HEK293 (cell line): ENCODE results near the gene TMEM240.

- PRO-cap, result no peak
- RRBS, 2 experiments, result 75 to 91% methylated on average over 29 of the region's 81 CpGs
These were observed at the start of gene TMEM240 for GRCh38 chr1:1540533-1541374. TSS of gene TMEM240 (minus strand) at chr1:1540624.

DNA sequence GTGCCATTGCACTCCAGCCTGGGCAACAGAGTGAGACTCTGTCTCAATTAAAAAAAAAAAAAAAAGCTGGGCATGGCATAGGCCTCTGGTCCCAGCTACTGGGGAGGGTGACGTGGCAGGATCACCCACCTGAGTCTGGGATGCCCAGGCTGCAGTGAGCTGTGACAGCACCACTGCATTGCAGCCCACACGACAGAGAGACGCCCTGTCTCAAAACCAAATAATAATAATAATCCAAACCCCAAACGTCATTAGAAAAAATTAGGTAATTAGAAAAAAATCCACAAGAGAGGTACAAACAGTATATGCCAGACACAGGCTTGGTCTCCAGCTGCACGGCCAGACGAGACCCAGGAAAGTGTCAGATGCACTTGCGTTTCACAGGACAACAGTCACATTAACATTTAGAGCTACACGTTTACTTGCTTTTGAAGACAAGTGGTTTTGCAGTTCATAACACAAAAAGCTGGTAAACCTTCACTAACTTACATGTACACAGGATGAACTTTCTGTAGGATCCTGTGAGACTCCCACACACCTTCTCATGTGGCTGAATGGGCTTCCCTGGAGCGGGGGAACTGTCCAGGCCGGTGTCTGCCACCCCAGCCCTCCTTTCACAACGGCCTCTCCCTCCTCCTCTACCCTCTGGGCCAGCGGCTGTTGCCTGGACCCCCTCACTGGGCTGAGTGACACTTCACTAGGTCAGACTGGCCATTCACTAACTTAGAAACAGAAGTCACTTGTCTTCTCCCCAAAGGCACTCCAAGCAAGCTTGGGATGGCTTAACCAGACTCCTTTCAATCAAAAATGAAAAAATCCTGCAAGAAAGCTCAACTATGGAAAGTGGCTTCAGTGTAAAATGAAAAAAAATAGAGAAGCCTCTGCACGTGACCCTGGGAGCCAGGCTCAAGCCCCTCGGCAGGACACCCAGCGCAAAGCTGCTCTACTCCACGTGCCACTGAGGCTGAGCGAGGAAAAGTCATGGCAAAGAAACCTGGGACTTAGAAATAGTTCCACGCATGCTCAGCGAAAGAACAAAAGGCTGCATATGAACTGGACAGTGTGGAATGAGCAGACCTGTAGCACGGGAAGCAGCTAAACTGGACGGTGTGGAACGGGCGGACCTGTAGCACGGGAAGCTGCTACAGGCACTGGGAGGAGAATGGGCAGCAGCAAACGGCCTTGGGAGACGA, 16.1 kb downstream of the SSU72 start:
- PRO-cap, result unidirectional peak, minus-strand start at position 547 of the sequence
- RRBS, 2 experiments, result no CpG with 5 or more reads among the region's 26 CpGs

DNA sequence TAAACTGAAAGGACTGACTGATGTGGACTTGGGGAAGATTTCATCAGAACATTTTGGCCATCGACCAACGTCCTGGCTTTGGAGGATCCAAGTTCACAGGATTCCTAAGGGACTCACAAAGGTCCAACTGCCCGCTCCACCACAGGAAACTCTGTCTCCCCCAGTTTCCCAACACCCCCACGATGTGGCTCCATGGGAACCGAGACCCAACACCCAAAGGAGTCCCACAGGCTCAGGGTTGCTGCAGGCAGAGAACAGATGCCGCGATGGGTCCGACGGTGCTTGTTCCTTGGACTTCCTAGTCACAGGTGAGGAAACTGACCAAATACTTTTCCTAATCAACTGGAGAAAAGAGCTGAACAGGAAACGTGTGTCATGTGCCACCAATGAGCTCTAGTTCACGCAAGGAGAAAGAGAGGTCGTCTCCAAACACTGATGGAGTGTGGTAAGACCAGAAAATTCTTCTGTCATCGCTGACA, 9.2 kb downstream of the SSU72 start:
- PRO-cap, result no peak
- RRBS, 2 experiments, result no CpG with 5 or more reads among the region's 13 CpGs

GRCh38 chr1:1599042-1599902, 663 bp downstream of the FNDC10 start:
- PRO-cap, result bidirectional peak, plus-strand start at chr1:1599619, minus-strand start at chr1:1599663
- RRBS, 2 experiments, result 5 to 8% methylated on average over 4 to 11 of the region's 107 CpGs

DNA sequence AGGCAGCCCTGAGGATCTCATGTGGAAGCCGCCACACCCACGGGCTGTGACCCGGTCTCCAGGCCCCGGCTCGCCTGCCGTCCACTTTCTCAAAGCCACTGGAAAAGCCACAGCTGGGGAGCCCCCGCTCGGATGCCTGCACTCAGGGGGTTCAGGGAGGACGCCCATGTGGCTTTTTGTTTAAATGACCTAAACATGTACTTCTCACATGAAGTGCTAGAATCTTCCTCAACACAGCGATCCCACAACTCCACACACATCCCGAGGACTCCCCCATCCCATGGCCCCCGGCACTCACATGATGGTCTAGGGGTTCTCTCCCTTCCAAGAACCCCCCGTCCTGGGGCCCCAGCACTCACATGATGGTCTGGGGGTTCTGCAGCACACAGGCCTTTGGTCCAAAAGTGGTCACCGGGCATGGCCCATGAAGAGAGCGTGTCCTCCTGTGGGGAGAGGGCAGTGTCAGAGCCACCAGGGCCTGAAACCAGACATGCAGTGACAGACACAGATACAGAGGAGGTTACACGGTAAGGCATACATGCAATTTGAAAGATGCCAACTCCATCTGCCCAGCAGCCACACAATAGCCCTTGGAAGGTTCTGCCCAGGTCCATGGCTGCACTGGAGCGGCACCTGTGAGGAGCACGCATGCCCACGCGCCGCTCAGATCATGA, 16.5 kb downstream of the NADK start:
- PRO-cap, result no peak
- RRBS, 2 experiments, result no CpG with 5 or more reads among the region's 21 CpGs

DNA sequence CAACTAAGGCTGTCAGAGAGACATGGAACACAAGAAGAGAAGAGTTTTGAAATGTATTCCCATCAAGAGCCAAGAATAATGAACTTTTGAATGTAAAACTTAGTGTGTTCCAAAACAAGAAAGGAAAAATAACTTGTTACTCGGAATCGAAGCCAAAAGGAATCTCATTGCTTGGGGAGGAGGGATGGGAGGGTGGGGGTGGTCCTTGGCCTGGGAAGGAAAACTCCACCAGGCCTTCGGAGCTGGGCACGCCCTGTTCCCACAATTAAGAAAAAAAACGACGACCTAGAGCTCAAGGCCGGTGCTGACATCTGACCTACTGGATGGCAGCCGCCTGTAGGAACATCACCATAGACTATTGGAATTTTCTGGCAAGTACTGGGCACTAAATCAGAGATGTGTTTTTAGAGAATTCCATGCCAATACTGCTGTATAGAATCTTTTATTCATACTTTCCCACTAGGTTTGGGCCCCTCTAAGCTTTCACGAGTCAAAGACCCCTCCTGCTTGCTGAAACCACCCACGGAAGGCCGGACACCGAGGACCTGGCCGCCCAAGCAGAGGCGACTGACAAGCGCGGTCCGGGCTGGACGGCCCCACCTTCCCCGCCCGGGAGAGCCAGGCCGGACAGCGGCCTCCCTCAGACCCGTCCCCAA, 709 bp downstream of the NADK start:
- PRO-cap, result no peak
- RRBS, 2 experiments, result 2% methylated on average over 7 of the region's 23 CpGs

- PRO-cap, result no peak
- RRBS, 2 experiments, result 95 to 100% methylated on average over 2 to 3 of the region's 16 CpGs
These were observed 1.0 kb downstream of the TMEM52 start for GRCh38 chr1:1917969-1918495.

- PRO-cap, result no peak
- RRBS, 2 experiments, result no CpG with 5 or more reads among the region's 15 CpGs
These were observed 13.2 kb downstream of the CFAP74 start for GRCh38 chr1:1990173-1990956.

DNA sequence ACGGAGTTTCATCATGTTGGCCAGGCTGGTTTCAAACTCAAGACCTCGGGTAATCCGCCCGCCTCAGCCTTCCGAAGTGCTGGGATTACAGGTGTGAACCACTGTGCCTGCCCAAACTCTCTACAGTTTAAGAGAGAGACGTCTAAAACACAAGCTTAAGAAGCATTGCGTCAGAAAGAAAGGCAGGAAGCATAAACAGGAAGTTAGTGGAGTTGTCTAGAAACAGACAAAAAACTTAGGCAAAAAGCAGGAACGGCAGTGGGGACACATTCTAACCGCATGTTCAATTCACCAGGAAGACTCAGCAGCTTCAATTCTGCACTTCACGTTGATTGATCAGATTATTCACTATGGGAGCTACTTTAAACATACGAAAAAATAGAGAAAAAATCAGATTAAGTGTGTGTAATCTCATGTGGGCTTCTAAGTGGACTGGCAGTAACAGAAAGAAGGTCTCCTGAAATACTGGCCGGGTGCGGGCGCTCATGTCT, 7.4 kb downstream of the CFAP74 start:
- PRO-cap, result no peak
- RRBS, 2 experiments, result no CpG with 5 or more reads among the region's 14 CpGs

GRCh38 chr1:2089810-2090435, 39.7 kb downstream of the PRKCZ start:
- PRO-cap, result no peak
- RRBS, 2 experiments, result 73 to 96% methylated on average over 3 of the region's 23 CpGs

DNA sequence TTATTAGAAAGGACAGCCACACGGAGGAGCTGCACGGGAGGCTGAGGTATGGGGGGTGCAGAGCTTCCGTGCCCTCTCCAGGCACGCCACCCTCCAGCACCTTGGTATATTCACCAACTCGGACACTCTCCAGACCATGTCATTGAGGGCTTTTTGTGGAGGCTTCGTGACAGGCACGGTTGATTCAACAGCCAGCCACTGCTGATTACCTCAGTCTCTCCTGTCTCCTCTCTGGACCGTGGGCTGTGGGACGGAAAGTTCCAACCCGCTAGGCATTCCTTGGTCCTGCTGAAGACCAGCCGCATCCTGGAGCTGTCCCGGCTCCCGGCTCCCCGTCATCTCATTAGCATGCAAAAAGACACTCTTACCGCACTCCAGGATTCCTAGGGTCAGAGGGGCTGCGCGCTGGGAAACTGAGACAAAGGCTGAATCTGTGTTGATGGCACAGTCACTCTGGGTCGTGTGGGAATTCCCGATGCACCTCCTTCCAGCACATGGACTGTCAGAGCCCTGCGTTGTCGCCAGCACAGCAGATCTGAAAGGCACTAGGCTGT, 65.6 kb downstream of the PRKCZ start:
- PRO-cap, result no peak
- RRBS, 2 experiments, result 78 to 85% methylated on average over 2 of the region's 21 CpGs

- PRO-cap, result no peak
- RRBS, 2 experiments, result 87 to 90% methylated on average over 11 of the region's 36 CpGs
These were observed 850 bp downstream of the FAAP20 start for GRCh38 chr1:2193611-2194232.

DNA sequence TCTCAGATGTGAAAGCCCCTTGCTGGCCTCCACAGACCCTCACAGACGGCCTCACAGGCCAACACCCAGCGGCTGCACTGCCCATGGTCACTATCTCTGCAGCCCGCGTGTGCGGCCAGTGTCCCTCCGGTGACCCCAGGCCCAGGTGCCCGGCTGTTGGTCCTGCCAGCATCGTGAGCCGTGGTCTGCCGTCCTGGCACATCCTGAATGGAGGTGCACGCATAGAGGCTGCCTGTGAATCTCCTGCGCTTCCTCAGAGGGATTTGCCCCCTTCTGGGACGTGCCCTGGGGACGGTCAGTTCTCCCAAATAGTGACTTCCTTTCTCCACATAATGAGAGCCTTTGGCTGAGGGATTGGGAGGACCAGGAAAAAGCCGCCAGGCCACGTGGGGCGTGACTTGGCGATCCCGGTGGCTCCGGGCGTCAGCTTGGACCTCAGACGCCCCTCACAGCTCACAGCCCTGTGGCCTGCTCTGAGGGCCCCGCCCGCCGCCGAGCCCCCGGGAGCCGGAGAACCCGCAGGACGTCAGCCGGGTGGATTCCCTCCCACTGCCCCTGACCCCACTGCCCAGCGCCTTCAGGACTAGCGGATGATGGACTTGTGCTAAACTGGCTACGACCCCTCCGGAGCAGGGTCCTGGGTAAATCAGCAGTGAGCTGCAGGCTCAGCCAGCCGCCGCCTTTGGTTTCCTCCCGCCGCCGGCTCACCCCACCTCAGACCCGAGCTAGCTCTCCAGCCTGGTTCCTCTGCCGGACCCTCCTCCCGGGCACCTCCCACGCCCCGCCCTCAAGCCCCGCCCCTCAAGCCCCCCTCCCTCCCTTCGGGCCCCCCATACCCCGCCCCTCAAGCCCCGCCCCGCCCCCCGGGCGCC, 9.8 kb upstream of the FAAP20 start:
- PRO-cap, result unidirectional peak, minus-strand start at position 722 of the sequence
- RRBS, 2 experiments, result 3 to 14% methylated on average over 24 of the region's 52 CpGs

DNA sequence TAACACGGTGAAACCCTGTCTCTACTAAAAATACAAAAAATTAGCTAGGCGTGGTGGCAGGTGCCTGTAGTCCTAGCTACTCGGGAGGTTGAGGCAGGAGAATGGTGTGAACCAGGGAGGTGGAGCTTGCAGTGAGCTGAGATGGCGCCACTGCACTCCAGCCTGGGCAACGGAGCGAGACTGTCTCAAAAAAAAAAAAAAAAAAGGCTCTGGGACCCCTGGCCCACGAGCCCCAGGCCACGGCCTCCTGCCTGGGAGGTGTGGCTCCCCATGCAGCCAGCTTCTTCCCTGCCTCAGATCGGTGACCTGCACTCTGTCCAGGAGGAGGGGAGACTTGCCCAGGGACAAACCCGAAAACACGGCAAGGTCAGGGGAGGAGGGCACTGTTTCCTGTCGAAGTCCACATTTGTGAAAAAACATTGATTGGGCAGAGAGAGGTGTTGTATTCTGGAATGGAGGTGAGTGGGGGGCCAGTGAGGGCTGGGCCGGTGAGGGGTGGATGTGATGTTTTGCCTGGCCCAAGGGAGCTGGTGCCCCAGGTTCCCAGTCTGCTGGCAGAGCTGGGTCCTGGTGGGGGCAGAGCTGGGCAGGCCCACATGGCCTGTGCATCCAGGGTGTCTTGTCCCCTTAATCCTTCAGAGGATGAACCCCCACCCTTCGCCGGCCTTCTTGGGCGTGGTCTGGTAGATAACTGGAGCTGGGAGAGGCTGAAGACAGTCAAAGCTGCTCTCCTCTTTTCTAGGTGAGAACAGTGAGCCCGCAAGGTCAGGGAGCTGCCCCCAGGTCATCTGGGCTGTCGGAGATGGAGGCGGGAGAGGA, 12.3 kb upstream of the FAAP20 start:
- PRO-cap, result no peak
- RRBS, 2 experiments, result no CpG with 5 or more reads among the region's 19 CpGs

- PRO-cap, result no peak
- RRBS, 2 experiments, result no CpG with 5 or more reads among the region's 18 CpGs
These were observed 13.4 kb upstream of the SKI start for GRCh38 chr1:2214582-2215170.

- PRO-cap, result bidirectional peak, plus-strand start at chr1:2229179, minus-strand start at chr1:2229193; unidirectional peak, minus-strand start at chr1:2229450
- RRBS, 2 experiments, result under 1 to 1% methylated on average over 37 of the region's 120 CpGs
These were observed 950 bp downstream of the SKI start for GRCh38 chr1:2228720-2229817.

DNA sequence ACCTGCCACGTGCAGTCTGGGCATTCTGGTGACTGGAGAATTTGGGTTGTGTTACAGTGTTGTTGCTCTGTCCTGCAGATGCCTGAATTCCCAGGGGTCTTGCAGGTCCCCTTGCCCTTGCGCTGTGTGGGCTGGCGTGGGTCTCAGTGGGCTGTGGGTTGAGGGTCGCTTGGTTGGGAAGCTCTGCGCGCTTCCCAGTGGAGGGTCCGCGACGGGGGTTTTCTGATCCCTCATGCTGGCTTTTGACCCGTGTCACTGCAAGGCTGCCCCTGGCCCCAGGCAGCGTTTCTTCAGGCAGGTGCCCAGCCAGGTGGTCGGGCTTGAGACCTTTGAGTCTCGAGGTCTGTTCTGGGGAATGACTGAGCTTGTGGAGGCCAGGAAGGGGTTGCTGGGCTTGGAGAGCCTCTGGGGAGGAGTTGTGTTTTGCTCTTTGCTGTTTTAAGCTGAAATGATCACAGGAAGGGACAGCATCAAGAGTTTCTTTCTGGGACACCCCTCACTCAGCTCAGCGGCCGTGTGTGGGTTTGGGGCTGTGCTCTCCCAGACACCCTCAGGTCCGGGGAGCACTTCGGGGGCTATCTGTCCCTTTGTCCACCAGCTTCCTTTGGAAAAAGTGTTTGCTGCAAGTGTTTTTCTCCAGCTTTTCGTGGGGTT, 5.4 kb downstream of the SKI start:
- PRO-cap, result no peak
- RRBS, 2 experiments, result no CpG with 5 or more reads among the region's 18 CpGs

GRCh38 chr1:2246108-2246975, 18.2 kb downstream of the SKI start:
- PRO-cap, result no peak
- RRBS, 2 experiments, result no CpG with 5 or more reads among the region's 27 CpGs

DNA sequence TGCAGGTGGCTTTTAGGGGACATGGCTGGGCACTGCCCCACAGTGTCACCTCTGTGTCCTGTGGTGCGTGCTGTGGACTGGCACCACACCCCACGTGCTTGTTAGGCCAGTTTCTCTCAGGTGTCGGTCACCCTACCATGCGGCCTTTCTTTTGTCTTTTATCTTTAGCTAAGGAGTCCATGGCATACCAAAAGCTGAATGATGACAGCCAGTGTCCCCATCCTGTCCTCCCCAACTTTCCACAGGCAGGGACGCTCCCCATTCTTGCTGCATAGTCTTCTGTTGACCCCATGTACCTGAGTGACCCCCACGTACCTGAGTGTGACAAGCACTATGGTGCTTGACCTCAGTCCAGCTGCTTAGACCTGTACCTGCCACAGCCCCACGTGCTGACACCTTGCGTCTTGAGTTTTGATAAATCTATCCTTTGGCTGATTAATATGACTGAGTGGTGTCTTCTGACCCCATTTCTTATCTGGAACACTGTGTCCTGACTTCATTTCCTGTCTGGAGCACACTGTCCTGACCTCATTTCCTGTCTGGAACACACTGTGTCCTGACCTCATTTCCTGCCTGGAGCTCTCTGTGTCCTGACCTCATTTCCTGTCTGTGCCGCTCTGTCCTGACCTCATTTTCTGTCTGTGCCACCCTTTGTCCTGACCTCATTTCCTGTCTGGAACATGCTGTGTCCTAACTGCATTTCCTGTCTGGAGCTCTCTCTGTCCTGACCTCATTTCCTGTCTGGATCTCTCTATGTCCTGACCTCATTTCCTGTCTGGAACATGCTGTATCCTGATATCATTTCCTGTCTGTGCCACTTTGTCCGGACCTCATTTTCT, 27.0 kb downstream of the SKI start:
- PRO-cap, result no peak
- RRBS, 2 experiments, result 0 to 25% methylated on average over 1 of the region's 10 CpGs

- PRO-cap, result unidirectional peak, minus-strand start at chr1:2311630
- RRBS, 2 experiments, result no CpG with 5 or more reads among the region's 17 CpGs
These were observed 79.9 kb downstream of the MORN1 start for GRCh38 chr1:2311350-2312010.